ENCODE measurements around a stretch of chr11.

DNA sequence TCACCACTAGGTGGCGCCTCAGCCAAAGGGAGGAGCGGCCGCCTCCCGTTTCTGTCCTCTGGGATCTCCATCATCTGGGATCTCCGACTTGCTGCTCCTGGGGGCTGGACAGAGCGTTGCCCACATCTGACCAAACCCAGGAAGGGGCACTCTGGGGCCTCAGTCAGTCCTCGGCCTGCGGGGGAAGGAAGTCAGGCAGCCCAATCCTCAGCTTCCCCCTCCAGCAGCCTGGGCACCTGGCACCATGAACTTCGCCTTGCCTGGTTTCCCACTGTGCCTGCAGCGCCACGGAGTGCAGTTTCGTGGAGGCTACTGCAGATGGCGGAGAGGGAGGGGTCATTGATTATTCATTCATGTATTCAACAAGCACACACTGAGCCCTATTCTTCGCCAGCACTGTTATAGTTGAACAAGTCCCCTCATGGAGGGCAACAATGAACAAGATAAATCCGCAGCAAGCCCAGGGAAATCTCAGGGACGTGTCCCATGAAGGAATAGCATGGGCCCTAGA lies 23.4 kb downstream of the TP53I11 start:
- RRBS, result no CpG with 5 or more reads among the region's 16 CpGs

GRCh38 chr11:44946990-44947776 lies 3.5 kb downstream of the TP53I11 start:
- RRBS, result no CpG with 5 or more reads among the region's 14 CpGs

GRCh38 chr11:45108360-45108718 lies 38.1 kb upstream of the PRDM11 start:
- RRBS, result no CpG with 5 or more reads among the region's 4 CpGs

- RRBS, result no CpG with 5 or more reads among the region's 8 CpGs
These were observed 1.3 kb downstream of the PRDM11 start for GRCh38 chr11:45147729-45148121.

- RRBS, result no CpG with 5 or more reads among the region's 10 CpGs
These were observed 46.9 kb upstream of the SYT13 start for GRCh38 chr11:45333074-45333398.

GRCh38 chr11:45366238-45366635 lies 80.1 kb upstream of the SYT13 start:
- RRBS, result no CpG with 5 or more reads among the region's 9 CpGs

DNA sequence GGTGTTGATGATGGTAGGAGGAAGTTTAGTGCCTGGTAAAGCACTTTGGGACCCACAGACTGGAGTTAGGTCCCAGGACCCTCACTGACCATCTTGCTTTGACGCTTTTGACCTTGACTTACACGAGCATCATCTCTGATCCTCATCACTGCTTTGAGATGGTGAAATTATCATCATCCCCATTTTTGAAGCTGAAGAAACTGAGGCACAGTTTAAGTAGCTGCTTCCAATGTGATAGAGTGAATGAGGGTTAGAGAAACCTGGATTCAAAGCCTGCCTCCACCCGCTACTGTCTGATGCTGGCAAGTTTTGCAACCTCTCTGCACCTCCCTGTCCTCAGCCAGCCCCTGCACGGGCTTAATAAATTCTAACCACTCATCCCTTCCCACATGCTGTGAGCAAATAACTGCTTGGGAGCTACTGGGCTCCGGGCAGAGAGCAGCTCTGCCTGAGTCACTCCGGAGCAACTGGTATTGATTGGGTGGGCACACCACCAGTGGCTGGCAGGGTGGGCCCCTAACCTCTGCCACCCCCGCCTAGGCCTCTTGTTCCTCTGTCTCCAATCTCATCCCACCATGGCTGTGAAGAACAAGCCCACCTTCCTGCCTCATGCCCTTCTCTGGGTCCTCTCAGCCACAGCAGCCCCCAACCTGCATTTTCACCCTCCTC lies 104.2 kb upstream of the SYT13 start:
- RRBS, result no CpG with 5 or more reads among the region's 7 CpGs

DNA sequence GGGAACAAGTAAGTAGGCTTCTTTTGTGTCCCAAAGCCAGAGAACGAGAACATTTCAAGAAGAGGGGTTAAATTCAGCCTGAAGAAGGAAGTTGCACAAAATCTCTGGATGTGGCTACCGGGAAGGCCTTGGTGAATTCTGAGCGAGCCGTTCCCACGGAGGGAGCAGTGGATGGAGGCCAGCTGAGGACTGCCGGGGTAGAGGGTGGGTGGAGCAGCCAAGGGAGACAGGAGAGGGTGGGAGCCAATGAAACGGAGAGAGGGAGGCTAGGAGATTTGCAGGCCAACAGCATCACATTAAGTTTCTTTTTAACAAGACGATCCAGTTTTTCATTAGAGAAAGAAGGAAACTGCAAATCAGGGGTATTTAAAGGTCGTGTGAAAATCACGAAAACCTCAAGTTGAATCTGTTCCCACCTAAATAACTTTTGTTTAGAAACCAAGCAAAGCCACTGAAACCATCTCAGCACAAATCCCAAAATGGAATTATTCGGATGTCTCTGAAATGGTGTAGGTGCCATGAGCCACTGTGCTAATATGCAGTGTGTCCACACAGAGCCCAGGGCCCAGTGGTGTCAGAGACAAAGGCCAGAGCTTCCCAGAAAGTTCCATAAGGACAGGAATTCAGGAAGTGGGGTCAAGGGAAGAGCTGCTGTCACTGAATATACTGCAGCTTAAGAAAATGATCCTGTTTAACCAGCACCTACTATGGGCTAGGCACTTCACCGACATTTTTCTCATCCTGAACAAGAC lies 59.7 kb upstream of the SLC35C1 start:
- RRBS, result 4% methylated on average over 4 of the region's 12 CpGs

- RRBS, result no CpG with 5 or more reads among the region's 10 CpGs
These were observed 13.5 kb upstream of the MAPK8IP1 start for GRCh38 chr11:45871737-45872585.

- RRBS, result 95% methylated on average over 5 of the region's 16 CpGs
These were observed 4.2 kb downstream of the PEX16 start for GRCh38 chr11:45913443-45913884.

GRCh38 chr11:46122786-46123260 lies 1.6 kb upstream of the PHF21A start:
- RRBS, result no CpG with 5 or more reads among the region's 7 CpGs

DNA sequence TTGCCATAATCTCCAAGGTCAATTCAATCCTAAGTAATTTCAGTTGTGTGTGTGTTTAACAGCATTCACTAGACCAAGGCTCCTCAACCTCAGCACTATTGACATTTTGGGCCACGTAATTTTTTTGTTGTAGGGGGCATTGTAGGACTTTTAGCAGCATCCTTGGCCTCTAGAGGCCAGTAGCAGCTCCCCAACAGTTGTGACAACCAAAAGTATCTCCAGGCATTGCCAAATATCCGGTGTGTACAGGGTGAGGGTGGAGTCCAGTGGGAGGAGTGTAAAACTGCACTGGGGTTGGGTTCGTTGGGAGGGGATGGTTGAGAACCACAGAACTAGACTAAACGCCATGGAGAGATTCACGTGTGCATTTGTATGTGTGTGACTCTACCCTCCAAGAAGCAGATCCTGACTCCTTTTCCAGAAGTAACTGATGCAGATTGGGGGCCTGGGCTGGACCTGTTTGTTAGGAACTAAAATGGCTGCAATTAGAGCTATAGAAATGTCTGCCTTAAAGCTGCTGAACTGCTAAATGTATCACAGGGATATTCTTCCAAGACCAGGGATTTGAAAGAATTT lies 6.0 kb upstream of the PHF21A start:
- RRBS, result no CpG with 5 or more reads among the region's 5 CpGs

DNA sequence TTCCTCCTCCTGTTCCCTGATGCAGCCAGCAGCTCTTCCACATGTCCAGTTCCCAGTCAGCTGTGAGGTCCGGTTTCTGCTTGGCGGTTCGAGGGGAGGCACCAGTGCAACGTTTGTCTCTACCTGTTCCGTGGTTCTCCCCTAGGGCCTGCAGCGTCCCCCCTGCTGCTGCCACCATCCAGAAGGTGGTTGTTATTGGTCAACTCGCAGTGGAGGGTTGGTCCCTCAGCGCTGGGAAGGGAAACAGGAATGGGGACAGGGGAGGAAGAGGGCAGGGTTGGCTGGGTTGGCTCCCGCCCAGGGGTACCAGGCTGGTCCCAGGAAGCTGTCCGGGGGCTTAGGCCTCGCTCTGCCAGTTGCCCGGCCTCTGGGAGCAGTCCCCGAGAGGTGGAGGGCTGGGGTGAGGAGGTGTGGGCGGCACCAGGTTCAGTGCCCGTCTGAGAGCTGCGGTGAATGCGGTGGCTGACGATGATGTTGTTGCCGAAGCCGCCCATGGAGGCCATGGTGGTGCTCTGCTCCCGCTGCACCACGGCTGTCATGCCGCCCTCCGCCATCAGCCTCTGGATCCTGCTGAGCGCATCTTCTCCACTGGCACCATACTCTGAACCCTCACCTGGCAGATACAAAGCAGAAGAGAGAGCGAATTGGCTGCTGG lies 5.9 kb upstream of the CHRM4 start:
- RRBS, result no CpG with 5 or more reads among the region's 26 CpGs

DNA sequence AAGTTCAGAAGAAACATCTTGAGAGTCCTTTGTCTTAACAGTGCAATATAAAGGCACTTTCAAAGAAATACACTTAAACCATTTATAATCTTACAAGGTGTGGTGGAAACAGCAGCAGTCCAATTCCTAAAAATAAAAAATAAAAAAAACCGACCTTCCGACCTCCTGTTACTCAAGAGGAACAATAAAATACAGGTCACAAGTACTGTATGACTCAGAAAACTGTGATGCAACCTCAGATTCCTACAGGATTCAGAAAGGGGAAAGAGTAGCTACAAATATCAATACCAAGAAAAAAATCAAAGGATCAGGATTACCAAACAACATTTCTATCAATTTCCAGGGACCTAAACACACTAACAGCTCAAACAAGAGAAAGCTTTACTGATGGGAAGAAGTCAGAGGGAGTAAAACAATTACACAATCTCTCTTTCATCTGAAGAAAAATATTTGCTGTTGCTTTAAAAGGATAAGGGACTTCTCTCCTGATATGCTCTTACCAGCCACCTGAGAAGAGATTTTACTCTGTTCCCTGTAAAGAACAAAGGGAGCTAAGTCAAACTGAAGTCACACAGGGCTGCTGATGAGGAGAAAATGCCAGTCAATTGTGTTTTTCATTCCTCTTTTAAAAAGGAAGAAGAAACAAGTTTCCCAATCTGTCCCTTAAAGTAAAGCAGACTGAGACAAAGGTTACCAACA lies 39.5 kb downstream of the AMBRA1 start:
- RRBS, result no CpG with 5 or more reads among the region's 2 CpGs

GRCh38 chr11:46693437-46694088 lies 6.9 kb downstream of the ARHGAP1 start:
- RRBS, result 63% methylated on average over 1 of the region's 4 CpGs

- RRBS, result no CpG with 5 or more reads among the region's 7 CpGs
These were observed 43.5 kb downstream of the F2 start for GRCh38 chr11:46762278-46763131.

DNA sequence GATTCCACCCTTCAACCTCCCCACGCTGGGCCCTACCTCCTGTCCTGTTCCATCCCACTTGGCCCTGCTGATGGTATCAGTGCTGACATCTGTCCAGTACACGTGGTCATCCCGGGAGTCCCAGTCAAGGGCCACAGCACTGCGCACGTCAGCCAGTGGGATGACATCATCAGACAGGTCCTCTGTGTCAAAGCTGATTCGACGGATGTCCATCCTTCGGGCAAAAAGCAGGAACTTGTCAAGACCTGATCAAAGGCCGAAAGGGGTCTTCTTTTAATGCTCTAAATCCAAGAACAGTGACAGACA lies 32.1 kb downstream of the LRP4 start:
- RRBS, result no CpG with 5 or more reads among the region's 9 CpGs

DNA sequence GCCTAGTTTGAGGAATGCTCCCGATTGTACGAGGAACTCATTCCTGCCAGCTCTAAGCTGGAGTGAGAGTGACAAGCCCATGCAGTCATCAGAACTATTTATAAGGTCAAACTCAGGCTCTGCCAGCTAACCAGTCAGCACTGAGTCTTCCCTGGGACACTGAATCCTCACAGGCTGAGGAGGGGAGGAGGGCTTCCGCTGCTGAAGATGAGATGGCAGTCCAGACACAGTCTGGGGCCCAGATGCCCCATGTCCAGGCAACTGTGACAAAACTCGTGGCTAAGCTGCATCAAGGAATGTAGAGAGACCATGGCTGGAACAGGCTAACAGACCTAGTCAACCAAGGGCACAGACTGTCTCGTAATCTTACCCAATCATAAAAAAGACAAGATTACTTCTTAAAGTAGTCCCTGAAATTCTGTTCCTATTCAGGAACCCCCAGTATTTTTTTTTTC lies 3.9 kb downstream of the LRP4 start:
- RRBS, result no CpG with 5 or more reads among the region's 5 CpGs

DNA sequence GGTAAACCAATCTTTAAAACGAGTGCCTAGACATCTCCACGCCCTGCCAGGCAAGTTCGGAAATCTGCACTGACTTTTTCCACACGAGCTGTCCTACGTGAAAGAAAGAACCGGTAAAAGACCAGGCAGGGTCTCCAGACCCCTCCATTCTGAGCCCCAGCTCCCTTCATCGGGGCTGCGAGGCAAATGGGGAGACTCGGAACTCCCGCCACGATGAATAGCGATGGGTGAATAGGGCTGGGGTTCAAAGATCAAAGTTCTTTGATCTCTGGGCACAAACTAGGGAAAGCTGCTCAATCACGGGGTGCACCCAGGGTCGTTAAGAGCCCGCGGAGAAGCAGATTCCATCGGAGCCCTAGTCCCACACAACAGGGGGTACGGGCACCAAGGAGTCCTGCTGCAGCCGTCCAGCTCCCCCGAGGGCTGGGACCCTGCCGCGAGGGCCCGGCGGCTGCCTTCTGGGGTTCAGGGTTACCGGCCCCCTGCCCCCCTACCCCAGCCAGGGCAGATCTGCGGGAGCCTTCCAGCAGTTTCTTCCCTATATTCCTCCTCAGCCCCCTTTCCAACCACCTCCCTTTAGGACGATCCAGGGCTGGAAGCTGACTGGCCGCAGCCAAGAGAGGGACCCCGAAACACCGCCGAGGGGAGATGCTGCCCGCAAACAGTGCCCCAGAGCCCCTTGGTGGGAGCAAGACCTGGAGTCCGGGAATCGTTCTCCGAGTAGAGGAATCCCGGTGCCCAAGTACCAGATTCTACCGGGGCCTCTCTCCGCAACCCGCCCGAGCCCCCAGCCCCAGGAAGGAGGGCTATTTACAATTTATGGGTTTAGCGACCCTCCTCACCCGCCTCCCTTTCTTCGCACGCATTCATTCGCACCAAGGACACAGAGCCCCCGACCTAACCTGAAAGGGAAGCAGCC lies 986 bp downstream of the LRP4 start:
- RRBS, result no CpG with 5 or more reads among the region's 46 CpGs

DNA sequence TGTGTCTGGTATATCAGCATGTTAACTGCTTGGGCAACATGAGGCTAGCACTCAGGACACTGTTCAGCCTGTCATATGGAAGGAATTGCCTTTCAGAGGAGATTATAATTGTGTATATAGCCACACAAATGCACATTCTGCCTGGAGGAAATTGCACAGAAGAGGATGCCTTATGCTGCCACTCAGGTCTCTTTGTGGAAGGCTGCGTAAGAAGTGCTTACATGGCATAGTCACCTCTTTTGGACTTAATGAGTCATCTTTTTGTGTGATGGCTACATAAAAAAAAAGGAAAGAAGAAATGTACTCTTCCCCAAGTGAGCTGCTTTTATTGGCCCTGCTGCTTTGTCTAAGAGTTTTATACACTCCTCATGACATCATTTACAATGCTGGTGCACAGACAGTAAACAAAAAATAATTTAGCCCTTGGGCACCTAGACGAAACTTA lies 11.8 kb downstream of the CSTPP1 start:
- RRBS, result no CpG with 5 or more reads among the region's 2 CpGs

Measured in aortic smooth muscle cell (primary cell).